ENCODE measurements around a stretch of chr2.

GRCh38 chr2:8298805-8299443, 382.9 kb upstream of the ID2 start:
- PRO-cap = no peak

DNA sequence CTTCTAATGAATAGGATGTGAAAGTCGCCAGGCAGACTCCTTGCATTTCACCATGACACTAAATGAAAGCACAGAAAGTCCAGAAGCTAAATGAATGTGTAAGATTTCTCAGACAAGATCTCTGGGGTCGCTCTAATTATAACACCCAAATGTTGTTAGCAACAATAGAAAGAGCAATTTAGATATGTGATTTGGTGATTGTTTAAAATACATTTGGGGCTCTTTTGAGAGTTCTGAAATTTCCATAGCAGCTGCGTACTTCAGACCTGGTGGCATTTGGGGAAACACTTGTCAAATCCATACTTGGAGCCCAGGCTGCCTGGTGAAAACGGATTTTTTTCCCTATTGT, 272.7 kb upstream of the ID2 start:
- PRO-cap = no peak

- PRO-cap = no peak
Observed at GRCh38 chr2:8413632-8413952, 268.3 kb upstream of the ID2 start.

DNA sequence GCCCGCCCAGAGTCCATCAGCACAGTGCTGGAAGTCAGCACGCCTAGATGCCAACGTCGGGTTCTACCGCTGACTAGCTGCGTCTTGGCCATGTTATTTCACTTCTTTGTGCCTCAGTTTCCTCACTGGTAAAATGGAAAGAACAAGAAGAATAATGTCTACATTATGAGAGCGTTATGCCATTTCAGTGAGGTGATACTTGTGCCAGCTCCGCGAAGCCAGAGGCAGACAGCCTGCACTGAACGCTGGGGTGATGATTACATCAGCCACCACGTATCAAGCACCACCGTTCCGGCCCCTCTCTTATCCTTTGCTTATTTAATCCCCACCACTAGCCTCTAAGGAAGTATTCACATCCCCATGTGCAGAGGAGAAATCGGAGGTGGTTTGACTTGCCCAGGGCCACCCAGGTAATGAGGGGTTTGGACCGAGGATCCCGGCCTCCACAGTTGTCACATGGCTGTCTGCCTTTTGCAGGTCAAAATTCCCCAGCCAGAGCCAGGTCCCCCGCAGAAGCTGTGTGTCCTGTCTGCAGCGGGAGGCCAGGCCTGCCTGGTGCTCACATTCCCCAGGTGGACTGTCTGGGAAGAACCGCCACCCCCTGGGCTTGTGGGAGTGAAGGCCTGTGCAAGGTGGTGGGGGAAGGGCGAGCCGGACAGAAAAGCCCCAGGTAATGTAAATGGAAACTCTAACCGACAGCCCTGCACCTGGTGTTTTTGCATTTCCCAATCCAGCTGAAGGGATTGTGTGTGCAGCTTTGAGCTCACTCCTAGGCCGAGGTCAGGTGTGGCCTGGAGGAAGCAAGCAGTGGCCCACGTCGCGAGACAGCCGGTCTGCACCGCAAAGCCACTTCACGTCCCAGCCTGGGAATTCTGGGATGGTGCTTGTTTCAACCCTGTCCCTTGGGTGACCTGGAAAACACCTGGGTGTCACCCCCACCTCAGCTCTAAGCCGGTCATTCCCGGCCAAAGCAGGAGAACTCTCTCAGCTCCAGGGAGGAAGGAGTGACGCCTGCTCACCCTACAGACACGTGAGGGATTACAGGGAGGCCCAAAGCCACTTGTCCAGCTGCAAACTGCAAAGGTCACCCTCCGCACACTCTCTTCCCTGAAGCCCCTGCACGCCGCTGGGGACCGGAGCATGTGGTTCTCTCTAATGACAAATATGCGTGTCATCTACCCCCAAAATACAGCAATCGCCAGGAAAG, 108.4 kb upstream of the ID2 start:
- PRO-cap = no peak

DNA sequence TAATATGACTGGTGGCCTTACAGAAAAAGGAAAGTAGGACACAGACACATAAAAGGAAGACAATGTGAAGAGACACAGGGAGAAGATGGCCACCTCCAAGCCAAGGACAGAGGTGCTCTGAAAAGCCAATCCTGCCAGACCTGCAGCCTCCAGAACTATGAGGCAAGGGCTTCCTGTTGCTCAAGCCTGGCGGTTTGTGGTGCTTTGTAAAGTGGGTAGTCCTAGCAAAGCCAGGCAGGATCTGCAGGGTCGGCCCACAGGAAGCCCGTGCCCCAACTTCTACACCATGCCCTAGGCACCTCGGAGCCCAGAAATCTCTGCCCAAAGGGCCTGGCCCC, 37.4 kb upstream of the ID2 start:
- PRO-cap = no peak

- PRO-cap = no peak
Observed at GRCh38 chr2:8656055-8656662, 25.7 kb upstream of the ID2 start.

- PRO-cap = bidirectional peak, plus-strand start at chr2:8681203, minus-strand start at chr2:8681223; bidirectional peak, plus-strand start at chr2:8681389, minus-strand start at chr2:8681328; unidirectional peak, minus-strand start at chr2:8681620
Observed at GRCh38 chr2:8680849-8681717, 773 bp upstream of the ID2 start.

GRCh38 chr2:8685528-8686346, 3.9 kb downstream of the ID2 start:
- PRO-cap = bidirectional peak, plus-strand start at chr2:8685650, minus-strand start at chr2:8685627

DNA sequence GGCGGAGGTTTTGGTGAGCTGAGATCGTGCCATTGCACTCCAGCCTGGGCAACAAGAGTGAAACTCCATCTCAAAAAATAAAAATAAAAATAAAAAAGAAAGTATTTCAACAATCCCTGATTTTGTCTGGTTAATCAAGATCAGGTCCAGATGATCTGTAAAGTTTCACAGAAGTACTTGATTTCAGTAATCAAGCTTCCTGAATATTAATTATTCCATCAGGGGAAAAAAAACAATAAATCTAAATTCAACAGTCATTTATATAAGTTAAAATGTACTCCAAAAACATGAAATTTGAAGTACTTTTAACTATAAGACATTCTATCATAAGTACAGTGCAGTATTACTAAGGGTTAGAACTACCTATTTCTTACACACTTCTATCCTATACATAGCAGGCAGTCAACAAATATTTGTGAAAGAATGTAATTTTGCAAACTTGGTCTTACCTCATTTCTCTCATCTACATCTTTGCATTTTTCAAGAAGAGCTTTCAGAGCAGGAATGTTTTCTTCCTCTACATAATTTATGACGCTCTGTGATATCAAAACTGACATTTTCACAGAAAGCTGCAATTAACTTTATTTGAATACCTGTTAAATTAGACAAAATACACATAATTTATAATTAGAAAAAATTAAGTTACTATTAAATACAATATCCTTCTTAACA, 10.7 kb downstream of the KIDINS220 start:
- PRO-cap = no peak

- PRO-cap = no peak
Observed at GRCh38 chr2:8977692-8978453, 25.6 kb downstream of the MBOAT2 start.

DNA sequence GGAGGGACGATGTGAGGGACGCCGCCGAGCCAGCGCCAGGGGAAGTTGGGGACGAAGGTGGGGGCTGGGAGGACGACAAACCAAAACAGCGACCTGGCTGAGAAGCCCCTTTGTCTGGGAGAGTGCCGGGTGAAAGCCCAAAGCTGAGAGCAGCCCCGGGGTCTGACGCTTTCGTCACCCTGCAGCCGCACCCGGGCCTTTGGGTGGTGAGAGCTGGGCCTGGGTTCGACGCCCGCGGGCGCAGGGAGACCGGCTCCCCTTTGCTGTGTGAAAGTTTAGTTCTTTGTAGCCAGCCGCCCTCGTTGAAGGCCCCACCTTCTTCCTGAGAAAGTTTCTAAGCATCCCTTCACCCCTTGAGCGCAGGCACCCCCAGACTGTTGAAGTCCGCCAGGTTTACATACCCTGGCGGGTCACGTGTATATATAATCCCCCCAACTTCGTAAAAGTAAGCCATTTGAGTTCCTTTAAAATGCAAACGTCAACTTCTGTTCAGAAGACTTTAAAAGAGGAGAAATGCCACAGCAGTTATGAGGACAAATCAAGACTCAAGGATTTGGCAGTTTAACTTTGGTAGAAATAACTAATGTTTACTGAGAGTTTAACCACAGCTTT, 872 bp upstream of the MBOAT2 start:
- PRO-cap = no peak

GRCh38 chr2:9145751-9146164, 60.9 kb upstream of the ASAP2 start:
- PRO-cap = no peak

DNA sequence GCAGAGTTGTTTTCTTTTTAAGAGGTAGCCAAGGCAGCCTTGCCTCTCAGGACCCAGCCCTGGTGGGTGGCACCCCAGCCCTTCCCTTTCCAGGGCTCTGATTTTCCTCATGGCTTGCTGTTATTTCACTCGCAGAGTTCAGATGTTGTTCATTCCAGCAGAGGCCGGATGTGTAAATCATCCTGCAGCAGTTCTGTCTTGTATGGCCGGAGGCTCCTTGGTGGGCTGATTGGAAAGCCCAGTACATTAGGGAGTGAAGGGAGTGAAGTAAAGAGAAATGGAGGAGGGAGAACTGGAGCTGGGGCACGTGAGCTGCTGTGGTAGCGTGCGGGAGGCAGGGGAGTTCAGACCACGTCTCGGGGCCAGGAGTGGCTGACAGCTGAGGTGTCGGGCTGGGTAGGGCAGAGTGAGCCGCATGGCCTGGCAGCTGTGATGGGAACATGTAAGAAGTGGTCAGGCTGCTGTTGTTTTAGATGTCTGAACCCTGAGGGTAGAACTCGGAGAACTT, 28.8 kb downstream of the ASAP2 start:
- PRO-cap = no peak

- PRO-cap = no peak
Observed at GRCh38 chr2:9286651-9287492, 80.3 kb downstream of the ASAP2 start.

- PRO-cap = no peak
Observed at GRCh38 chr2:9298211-9299077, 91.8 kb downstream of the ASAP2 start.

DNA sequence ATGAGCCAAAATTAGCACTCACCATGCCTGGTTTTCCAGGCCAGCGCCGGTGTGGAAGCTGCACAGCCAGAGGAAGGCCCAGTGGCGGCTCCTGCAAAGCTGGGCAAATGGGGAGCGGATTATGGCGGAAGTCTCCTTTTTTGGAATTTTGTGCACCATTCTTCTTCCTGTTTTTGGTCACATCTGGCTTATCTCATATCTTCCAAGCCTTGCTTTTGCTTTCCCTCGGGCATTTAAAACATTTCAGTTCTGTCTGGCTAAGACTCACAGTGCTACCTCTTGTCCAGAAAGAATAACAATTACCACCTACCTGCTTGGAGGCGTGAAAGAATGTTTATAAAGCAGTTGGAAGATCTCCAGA, 94.3 kb downstream of the ASAP2 start:
- PRO-cap = no peak

- PRO-cap = no peak
Observed at GRCh38 chr2:9559299-9559444, 3.5 kb upstream of the ADAM17 start.

GRCh38 chr2:9594362-9595353, 36.1 kb downstream of the YWHAQ start:
- PRO-cap = no peak

DNA sequence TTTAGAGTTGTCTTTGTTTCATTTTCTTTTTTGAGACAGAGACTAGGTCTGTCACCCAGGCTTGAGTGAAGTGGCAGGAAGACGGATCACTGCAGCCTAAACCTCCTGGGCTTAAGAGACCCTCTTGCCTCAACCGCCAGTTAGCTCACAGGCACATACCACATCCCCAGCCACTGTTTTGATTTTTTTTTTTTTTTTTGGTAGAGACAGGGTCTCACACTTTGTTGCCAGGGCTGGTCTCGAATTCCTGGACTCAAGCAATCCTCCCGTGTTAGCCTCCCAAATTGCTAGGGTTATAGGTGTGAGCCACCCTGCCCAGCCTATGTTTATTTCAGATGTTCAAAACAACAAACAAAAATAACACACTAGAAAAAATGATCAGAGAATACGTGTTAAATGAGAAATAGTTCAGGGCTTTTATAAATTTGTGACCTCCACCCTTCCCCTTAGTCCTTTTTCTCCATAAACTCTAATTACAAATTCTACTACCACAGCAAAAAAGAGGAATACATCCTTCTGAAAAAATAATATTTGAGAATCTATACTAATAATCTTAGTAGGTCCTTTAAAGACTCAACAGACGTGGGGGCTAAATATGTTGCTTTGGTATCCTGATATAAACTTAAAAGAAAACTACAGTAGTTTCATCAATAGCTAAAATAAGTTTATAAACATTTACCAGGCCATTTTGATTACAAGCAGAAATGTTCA, 12.1 kb downstream of the YWHAQ start:
- PRO-cap = no peak

DNA sequence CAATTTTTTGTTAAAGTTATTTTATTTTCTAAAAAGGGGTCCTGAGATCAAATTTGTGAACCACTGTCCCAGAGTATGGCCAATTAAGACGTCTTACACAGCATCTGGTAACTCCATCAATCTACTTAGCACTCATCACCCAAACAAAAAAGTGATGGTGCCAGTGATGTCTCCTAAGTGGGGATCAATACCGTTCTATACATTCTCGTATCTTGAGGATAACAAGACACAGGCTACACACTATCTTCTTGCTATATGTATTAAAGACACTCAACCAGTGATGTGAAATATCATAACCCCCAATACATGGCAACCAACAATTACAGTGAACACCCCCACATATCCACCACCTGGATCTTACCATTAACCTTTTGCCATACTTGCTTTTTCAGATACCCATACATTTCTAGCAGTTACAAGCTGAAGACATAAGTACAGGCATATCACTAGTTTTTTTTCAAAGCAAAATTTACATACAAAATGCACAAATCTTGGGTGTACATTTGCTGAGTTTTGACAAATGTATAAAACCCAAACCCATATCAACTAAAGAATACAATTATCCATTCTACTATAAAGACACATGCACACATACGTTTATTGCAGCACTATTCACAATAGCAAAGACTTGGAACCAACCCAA, 9.5 kb downstream of the YWHAQ start:
- PRO-cap = no peak